Hepatocyte (in vitro differentiated cells and primary cell): ENCODE results near the gene EMP1.

DNA sequence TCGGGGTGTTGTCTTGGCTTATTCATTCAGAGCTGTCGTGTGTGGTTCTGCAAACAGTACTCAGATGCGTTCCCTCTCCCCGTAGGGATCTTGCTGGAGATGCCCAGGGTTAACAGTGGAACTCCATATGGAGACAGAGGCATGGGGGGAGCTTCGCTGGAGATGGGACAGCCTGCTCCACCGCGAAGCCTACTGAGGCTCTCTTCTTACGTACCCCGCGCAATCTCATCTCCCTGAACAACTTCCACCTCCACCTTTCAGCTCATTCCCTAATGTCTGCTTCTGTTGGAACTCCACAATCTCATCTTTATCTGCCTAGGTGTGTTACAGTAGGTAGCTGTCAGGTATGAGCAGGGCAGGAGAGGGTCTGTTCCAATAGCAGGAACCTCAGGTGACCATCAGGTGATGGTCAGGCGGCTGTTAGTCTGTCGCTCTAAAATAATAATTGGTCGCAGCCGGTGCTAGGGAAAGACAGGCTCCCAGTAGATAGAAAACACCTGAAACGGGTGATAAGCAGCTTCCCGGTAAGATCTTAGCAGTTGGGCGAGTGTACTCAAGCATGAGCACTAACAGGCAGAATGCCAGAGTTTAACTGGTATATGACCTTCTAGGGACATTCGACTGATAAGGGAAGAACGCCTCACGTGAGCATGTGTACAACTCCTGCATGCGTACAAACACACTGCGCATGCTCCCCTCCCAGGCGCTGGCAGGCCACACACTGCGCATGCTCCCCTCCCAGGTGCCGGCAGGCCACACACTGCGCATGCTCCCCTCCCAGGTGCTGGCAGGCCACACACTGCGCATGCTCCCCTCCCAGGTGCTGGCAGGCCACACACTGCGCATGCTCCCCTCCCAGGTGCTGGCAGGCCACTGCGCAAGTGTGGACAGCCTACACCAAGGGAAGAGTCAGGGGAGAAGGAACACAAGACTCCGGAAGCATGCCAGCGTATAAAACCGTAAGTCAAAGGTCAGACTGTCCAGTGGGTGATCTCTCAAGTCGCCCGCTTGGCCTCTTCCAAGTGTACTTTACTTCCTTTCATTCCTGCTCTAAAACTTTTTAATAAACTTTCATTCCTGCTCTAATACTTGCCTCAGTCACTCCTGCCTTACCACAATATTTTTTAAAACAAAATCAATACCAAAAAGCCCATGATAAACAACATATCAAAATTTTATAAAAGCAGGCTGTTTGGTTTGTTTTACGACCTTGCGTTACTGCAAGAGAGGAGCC lies 24.7 kb downstream of the GPRC5D start:
- RAMPAGE, long total RNA = no peak
- RRBS = no CpG with 5 or more reads among the region's 36 CpGs

- RAMPAGE, long total RNA = no peak
- RRBS = no CpG with 5 or more reads among the region's 3 CpGs
Measured at GRCh38 chr12:12990812-12991011, 9.4 kb downstream of the HEBP1 start.

DNA sequence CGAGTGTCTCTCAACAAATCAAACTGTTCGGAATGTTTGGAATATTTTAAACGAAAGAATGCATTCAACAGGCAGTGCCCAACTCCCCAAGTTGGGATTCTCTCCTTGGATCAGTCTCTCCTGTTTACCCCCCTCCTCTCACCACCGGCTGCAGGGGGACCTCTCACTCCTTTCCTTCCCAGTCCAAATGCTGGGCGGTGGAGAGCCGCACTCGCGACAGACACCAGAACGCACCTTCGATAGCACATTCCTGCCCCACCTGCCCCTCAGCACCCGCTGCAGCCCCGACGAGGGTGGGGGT lies 424 bp downstream of the HEBP1 start:
- RAMPAGE, long total RNA = no peak
- RRBS = no CpG with 5 or more reads among the region's 13 CpGs

DNA sequence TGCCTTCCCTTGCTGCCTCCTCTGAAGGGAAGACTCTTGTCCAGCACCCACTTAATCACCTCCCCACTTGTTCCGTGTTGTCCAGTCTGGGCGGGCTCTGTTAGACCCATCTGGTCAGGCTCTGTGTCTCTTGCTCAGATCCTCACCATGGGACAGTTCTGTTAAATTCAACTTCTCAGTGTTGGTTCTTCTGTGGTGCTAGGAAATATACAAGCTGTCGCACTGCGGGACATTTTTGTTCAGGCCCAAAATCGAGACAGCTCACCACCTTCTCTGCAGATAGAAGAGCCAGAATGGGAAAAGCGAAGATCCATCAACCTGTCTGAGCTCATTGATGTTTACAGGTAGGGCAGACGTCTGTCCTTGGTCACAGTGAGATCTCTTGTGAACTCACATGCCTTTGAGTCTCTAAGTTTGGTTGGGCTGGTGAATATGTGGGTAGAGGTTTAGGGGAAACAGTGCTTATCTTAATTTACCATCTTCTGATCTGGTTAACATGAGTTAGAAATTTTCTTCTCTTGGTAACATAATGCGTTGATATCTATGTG lies 22.8 kb downstream of the FAM234B start:
- RAMPAGE, long total RNA = no peak
- RRBS = no CpG with 5 or more reads among the region's 8 CpGs

DNA sequence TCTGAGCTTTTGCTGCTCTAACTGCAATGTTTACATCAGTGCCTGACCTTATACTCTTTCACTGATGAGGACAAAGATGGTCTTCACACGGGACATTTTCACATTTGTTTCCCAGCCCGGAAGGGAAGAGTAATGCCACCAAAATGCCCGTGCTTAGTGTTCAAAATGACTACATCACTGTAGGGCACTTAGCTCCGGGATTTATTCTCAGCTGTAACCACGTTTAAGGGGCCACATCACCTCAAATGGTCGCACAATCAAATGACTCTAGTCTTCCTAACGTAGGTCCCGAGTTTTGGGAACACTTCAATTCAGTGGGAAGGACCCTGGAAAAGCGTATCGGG lies 2.9 kb downstream of the GSG1 start:
- RAMPAGE, long total RNA = no peak
- RRBS = 39% methylated on average over 3 of the region's 10 CpGs

DNA sequence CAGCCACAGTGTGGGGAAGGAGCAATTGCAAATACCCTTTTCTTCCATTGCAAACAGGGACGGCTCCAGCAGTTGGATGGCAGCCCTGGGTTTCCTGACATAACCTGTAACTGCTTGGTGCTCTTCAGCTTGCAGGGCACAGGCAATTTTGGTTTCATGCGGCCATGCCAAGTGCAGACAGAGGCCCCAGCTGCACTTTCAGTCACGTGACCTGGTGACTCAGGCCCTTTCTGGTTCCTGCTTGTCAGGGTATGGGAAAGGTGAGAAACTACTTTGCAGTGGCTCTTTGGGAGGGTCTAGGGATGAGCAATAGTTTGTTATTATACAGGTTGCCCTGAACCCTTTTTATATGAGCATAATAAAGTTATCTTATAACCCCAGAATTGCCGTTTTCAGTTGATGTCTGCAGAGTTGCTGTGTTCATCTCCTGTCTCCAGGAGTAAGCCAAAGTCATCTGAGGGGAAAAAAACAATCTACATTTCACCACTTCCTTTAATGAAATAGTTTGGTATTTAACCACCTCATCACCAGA lies 31.0 kb upstream of the EMP1 start:
- RAMPAGE, long total RNA = no peak
- RRBS = no CpG with 5 or more reads among the region's 4 CpGs

GRCh38 chr12:13196308-13197021 lies at the start of gene EMP1:
EMP1 (plus strand) TSS chr12:13196726.
- RAMPAGE, long total RNA = no peak
- RRBS = no CpG with 5 or more reads among the region's 12 CpGs

GRCh38 chr12:13390174-13390866 lies 193.8 kb downstream of the EMP1 start:
- RAMPAGE, long total RNA = no peak
- RRBS = no CpG with 5 or more reads among the region's 12 CpGs

- RAMPAGE, long total RNA = no peak
- RRBS = no CpG with 5 or more reads among the region's 13 CpGs
Measured at GRCh38 chr12:13404628-13405253, 208.2 kb downstream of the EMP1 start.

DNA sequence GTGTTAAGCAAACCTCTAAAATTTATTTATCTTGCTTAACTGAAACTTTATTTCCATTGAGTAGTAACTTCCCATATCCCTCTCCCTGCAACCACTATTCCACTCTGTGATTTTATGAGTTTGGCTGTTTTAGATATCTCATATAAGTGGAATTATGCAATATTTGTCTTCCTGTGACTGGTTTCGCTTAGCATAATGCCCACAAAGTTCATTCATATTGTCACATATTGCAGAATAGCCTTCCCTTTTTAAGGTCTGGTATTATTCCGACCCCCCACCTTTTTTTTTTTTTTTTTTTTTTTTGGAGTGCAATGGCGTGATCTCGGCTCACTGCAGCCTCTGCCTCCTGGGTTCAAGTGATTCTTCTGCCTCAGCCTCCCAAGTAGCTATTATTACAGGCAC lies 247.6 kb downstream of the EMP1 start:
- RAMPAGE, long total RNA = no peak
- RRBS = no CpG with 5 or more reads among the region's 4 CpGs

DNA sequence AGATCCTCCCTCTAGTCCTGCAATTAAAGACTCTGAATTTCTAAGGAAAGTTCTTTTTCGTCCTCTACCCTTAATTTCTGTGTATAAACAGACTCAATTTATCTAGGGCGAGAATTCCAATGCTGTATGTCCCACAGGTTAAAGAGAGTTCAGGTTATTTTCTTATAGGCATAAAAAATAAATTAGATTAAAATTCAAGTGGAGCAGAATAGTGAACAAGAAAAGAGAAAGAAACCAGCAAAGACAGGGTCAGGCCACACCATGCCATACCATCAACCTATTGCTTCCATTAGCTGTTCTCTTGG lies 24.6 kb downstream of the GRIN2B start:
- RAMPAGE, long total RNA = no peak
- RRBS = no CpG with 5 or more reads among the region's 2 CpGs

- RAMPAGE, long total RNA = no peak
- RRBS = no CpG with 5 or more reads among the region's 11 CpGs
Measured at GRCh38 chr12:14401266-14401863, 35.9 kb downstream of the ATF7IP start.

GRCh38 chr12:14403560-14404139 lies 38.2 kb downstream of the ATF7IP start:
- RAMPAGE, long total RNA = no peak
- RRBS = no CpG with 5 or more reads among the region's 1 CpG

DNA sequence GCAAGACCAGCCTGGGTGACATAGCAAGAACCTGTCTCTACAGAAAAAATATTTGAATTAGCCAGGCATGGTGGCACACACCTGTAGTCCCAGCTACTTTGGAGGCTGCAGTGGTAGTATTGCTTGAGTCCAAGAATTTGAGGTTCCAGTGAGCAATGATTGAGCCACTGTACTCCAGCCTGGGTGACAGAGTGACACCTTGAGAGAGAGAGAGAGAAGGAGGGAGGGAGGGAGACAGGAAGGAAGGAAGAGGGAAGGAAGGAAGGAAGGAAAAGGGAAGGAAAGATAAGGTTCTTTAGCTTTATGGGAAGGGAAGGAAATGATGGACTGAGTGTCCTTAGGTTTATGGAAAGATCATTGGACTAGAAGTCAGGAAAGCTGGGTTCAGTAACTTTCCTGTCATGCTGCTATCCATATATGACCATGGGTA lies 69.4 kb downstream of the ATF7IP start:
- RAMPAGE, long total RNA = no peak

DNA sequence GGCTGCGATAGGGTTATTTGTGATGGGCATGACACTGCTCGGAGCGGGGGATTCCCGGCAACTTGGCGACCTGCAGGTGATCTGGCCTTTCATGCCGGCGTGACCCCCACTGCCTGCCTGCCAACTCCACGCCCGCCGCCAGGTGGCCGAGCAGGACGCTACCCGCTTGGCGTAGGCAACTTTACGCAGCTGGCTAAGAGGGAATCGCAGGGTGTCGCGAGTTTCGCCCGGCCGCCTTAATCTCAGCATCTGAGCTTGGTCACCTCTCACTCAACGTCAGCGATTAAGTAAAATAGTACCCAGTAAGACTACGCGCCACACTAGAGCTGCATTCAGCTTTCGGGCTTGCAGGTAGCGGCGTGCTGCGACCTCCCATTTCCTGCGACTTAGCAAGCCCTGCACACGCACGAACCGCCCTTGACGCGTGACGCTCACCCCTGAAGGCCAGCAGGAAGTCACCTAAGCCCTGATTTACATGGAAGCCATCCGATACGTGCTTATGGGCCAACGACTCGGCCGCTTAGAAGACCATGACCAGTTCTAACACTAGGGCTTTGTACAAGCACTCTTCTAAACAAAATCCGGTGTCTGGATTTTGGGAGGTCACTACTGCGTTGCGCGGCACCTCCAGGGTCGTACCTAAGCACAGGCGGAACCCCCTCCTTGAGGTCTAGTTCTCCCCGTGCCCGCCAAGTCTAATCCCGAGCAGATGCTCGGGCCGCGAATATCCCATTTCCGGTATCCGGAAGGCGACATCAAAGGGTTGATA lies 842 bp downstream of the H4C16 start:
- RAMPAGE, long total RNA = no peak
- RRBS = 3% methylated on average over 6 of the region's 56 CpGs

- RAMPAGE, long total RNA = no peak
Measured at GRCh38 chr12:14775810-14776121, 1.6 kb downstream of the H2AJ start.

DNA sequence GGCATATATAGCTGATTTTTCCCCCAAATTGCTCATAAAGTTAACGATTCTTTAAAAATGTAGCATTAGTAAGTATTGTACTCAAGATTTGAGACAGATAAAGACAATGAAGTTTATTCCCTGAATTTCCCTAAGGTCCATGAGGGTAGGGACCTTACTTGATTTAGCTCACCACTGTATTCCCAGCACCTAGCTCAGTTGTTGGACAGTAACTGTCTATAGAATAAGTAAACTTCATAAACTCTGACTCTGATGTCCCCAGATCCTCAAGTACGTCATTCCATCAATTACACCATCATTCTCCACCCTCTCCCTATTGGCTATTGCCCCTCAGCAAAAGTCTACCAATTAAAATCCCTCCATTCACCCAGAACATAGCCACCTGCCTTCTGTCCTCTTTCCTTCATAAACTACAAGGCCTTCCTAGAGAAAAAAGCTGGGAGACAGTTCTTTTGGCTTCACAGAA lies 9.6 kb downstream of the H2AJ start:
- RAMPAGE, long total RNA = no peak
- RRBS = no CpG with 5 or more reads among the region's 2 CpGs

- RAMPAGE, long total RNA = no peak
- RRBS = no CpG with 5 or more reads among the region's 2 CpGs
Measured at GRCh38 chr12:14842384-14842810, 929 bp downstream of the ART4 start.

- RAMPAGE, long total RNA = no peak
- RRBS = no CpG with 5 or more reads among the region's 10 CpGs
Measured at GRCh38 chr12:14881814-14882331, 3.8 kb downstream of the MGP start.

DNA sequence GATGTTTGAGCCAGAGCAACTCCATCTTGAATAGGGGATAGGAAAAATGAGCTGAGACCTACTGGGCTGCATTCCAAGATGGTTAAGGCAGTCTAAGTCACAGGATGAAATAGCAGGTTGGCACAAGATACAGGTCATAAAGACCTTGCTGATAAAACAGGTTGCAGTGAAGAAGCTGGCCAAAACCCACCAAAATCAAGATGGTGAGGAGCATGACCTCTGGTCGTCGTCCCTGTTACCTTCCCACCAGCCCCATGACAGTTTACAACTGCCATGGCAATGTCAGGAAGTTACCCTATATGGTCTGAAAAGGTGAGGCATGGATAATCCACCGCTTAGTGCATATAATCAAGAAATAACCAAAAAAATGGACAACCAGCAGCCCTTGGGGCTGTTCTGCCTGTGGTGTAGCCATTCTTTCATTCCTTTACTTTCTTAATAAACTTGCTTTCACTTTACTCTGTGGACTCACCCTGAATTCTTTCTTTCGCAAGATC lies 13.6 kb downstream of the ERP27 start:
- RAMPAGE, long total RNA = no peak
- RRBS = no CpG with 5 or more reads among the region's 4 CpGs